SK-N-DZ (cell line): ENCODE measurements around a stretch of chr20.

GRCh38 chr20:62390870-62391579, 4.1 kb downstream of the RPS21 start:
RAMPAGE:
- cytosol, long total RNA, result no peak
- nucleus, long total RNA, result no peak

RAMPAGE:
- cytosol, long total RNA, result no peak
- nucleus, long total RNA, result no peak
Observed at GRCh38 chr20:62426717-62427261, 550 bp downstream of the RBBP8NL start.

RAMPAGE:
- cytosol, long total RNA, result no peak
- nucleus, long total RNA, result no peak
Observed at GRCh38 chr20:62433737-62434133, 6.4 kb upstream of the RBBP8NL start.

DNA sequence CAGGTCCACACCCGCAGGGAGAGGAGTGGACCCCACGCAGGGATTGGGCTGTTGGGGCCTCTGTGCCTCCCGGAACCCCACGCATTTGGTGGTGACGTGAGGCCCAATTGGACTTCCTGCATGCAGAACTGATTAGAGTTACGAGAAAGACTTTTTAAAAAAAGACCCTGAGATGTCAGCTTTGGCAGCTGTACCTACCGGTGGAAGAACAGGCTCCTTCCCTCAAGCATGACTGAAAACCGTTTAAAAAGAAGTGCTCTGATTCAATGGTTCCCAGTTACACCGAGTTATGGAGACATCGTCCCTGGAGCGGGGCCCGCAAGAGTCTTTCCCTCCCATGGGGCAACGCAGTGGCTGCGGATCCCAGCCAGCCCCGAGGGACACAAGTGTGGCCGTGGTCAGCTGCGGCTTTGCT, 25.2 kb upstream of the SLCO4A1 start:
RAMPAGE:
- cytosol, long total RNA, result no peak
- nucleus, long total RNA, result no peak

RAMPAGE:
- cytosol, long total RNA, result no peak
- nucleus, long total RNA, result no peak
Observed at GRCh38 chr20:62627982-62628682, 14.2 kb upstream of the SLCO4A1 start.

GRCh38 chr20:62638477-62639326, 3.6 kb upstream of the SLCO4A1 start:
RAMPAGE:
- cytosol, long total RNA, result no peak
- nucleus, long total RNA, result no peak

DNA sequence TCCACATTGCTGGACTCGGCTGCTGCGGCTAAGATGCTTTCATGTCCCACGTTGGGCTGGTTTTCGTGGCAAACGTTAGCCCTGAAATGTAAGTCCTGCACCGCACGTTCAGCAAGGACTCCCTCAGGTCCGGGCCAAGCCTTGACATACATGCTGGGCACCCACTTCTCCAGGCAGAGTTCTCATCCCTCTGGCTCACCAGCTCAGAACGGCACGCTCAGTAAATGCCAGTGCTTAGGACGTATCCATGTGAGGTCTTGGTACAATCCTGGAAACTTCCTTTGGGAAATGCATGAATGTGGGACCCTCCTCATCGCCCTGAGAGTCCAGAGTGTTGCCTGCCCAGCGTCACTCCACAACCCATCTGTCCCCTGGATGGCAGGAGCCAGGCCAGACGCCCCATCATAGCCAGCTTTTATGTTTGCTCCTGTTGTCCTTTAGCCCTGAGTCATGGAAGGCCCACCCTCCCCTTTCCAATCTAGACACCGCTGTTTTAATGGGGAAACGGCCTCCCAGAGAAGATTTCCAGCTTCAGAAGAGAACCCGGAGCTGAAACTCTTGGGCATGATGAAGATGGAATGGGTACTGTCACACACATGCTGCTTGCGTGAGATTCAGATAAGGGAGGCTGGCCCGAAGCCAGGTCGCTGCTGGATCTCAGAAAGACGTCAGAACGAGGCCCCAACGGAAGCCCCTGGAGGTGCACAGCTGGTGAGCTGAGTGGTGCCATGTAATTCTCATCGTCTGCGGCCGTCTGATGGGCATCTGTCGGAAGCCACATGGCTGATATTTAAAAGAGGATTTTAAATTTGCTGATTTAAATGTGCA, 8.7 kb downstream of the SLCO4A1 start:
RAMPAGE:
- cytosol, long total RNA, result no peak
- nucleus, long total RNA, result no peak

RAMPAGE:
- cytosol, long total RNA, result no peak
- nucleus, long total RNA, result no peak
Observed at GRCh38 chr20:62655346-62655586, 13.0 kb downstream of the SLCO4A1 start.

DNA sequence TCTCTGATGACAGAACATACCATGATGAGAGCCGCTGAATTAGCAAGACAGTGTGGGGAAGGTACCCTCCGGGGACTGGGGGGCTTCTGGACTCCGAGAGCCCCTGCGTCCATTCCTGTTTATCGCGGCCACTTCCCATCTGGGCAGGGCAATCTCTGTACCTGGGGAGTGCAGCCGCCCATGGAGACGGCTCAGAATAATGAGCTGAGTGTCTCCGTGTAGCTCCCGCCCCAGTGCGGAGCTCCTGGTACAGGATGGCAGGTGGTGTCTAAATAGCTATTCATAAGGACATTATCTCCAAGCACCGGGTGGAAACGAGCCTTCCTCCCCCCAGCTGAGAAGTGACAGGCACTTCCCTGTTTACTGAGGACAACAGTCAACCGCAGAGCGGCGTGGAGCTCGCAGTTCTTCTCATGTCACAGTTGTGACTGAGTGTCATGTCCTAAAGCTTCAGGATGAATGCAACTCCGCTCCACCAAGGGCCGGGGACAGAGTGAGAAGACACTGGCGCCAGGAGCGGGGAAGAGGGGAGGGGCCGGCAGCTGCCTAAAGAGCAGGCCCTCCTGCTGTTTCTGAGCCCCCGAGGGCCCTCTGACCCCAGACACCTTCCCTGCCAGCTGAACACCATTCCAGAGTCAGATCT, 22.6 kb upstream of the NTSR1 start:
RAMPAGE:
- cytosol, long total RNA, result no peak
- nucleus, long total RNA, result no peak

RAMPAGE:
- cytosol, long total RNA, result no peak
- nucleus, long total RNA, result no peak
Observed at GRCh38 chr20:62727909-62728714, 19.5 kb downstream of the NTSR1 start.

DNA sequence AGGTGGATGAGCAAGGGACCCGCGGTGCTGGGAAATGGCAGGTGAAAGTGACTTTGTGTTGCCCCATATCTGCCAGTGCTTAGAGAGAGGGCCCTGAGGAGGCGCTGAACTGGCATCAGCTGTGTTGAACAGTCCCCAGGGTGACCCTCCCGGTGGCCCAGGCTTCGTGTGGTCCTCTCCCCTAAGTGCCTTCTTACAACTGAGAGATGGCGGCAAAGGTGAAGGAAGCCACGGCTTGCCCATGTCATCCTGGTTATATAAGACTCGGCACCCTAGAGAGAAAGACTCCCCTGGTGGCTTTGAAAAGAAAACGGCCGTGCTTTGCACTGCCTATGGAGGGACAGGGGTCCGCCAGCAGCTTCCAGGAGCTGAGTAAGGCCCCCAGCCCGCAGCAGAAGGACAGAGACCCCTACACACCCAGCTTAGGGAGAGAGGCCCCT, 738 bp upstream of the OGFR start:
RAMPAGE:
- cytosol, long total RNA, result no peak
- nucleus, long total RNA, result no peak

DNA sequence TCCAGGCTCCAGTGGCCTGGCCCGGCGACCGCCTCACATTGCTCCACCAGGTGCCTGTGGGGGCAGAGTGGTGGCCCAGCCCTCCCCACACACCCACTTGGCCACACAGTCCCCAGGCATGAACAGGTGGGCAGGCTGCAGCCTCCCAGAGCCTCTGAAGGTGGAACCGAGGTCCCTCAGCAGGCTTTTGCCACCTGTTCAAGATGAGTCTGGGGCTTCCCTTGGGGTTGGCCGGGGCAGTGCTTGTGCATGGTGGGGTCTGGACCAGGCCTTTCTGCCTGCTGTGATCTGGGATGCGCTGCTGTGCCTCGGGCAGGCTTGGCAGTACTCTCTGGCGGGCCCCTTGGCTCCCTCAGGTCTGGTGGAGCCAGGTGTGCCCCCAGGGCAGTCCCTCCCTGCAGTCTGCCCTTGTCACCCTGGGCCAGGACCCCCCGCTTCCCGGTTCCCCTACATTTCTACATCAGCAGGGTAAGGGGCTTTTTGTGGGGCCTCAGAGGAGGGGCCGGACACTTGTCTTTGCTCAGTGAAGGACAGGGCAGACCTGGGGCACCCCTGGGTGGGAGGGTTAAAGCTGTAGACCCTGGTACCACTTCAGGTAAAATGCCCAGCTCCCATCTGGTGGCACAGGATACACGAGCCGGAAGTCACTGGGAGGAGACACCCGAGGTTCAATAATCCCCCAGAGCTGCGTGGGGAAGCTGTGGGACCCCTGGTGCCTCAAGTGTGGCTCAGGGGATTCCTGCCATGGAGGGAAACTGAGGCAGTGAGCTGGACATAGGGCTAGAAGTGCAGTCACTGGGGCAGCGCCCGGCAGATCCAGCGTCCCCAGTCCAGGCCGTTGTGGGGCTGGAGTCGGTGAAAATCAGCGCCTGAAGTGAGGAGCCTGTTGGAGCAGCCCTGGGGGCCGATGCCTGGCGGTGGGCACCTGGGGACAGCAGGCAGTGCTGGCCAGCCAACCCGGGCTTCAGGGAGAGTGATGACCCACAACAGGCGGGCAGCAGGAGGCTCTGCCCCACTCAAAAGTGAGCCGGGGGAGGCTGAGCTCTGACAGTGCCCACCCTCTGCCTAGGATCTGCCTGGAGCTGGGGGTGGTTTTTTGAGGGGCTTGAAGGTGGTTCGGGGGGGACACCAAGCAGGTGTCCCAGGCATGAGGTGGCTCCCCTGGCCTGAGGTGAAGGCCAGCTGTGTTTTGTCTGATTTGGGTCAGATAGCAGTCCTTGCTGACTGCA, 2.4 kb upstream of the COL9A3 start:
RAMPAGE:
- cytosol, long total RNA, result no peak
- nucleus, long total RNA, result no peak

RAMPAGE:
- cytosol, long total RNA, result no peak
- nucleus, long total RNA, result no peak
Observed at GRCh38 chr20:62815294-62815823, 1.5 kb upstream of the COL9A3 start.

RAMPAGE:
- cytosol, long total RNA, result no peak
- nucleus, long total RNA, result no peak
Observed at GRCh38 chr20:62895707-62896865, 30.2 kb downstream of the DIDO1 start.

RAMPAGE:
- cytosol, long total RNA, result no peak
- nucleus, long total RNA, result no peak
Observed at GRCh38 chr20:62914836-62915501, 11.3 kb downstream of the DIDO1 start.

DNA sequence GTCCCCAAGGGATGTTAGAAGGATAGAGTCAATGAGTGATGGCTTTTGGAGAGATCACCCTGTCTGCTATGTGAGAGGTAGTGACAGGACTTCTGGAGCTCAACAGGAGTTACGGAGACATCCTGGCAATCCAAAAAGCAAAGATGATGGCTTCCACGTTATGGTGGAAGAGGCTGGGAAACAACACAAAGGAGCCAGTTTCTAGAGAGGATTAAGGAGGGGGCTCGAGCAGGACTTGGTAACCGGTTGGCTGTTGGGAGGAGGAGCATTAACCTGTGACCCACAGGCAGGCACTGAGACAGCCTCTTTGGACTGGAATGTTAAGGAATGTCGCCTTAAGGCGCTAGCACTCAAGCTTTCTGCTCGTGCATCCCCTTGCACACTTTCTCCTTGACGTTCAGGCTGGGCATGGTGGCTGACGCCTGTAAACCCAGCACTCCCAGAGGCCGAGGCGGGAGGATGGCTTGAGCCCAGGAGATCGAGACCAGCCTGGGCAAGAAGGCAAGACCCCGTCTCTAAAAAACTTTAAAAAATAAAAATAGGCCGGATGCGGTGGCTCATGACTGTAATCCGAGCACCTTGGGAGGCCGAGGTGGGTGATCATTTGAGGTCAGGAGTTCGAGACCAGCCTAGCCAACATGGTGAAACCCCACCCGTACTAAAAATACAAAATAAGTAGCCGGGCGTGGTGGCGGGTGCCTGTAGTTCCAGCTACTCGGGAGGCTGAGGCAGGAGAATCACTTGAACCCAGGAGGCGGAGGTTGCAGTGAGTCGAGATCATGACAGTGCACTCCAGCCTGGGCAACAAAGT, 2.0 kb upstream of the GID8 start:
RAMPAGE:
- cytosol, long total RNA, result no peak
- nucleus, long total RNA, result no peak

DNA sequence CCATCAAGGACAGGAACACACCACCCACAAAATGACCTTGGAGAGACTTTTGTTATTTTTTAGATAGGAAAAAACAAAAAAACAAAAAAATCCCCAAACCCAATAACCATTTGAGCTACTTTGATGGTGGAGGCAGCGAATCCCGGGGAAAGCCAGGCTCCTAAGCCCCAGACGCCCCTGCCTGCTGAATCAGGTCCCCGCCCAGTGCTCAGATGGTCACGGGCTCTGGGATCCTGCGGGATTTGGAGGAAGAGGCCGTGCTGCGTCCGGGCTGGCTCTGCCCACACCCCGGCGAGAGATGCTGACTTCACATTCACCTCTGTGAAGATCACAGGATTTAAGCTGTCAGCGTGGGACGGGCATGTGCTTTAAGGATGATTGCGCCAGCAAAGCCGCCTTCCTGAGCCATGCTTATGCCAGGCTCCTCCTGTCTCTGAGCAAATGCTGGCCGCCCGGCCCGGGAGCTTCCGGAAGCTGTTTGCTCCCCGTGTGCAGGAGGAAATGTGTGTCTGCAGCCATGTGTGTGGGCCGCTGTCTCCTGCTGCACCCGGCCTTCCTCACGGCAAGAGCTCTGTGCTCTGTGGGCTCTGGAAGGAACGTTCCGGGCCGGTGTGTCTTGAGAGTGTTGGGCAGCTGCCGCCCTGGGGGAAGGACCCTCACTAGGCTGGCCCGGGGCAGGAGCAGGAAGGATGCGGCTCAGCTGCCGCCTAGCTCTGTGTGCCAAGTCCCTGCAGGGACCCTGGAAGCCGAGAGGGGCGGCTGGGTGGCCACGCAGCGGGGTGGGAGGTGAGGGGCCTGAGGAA, 18.8 kb upstream of the BHLHE23 start:
RAMPAGE:
- cytosol, long total RNA, result no peak
- nucleus, long total RNA, result no peak

DNA sequence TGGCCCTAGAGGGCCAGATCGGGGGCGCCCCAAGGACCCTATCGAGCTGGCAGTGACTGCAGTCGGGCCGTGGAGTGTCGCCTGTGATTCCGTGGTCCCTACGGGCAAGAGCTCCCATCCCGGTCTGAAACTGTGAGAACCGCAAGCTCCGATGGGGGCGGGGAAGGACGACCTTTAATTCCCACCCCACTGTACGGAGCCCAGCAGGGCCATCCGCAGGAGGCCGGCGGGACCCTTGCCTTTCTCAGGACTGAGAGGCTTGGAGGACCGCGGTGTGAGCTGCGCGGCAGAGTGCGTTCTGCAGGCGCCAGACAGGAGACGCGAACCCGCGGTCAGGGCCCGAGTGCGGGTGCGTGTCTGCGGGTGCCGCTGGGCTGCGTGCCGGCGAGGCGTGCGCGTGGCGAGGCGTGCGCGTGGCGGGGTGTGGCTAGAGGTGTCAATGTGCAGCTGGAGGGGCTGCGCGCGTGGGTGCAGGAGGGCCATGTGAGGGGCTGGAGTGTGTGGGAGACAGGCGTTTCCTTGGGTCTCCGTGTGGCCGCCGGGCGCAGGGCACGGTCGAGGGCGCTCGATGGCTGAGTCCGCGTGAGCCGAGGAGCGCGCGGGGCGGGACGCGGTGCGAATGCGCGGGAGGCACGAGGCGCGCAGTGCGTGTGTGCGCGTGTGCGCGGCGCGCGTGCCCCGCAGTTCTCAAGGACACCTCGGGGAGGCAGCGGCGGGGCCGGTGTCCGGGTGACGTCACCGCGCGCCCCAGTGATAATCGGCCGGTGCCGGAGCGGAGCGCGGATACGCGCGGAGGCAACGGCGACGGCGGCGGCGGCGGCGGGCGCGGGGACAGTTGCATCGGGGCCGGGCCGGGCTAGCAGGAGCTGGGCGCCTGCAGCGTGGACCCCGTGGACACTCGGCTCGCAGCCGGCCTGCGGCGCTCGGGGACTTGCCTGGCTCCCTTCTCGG, 38.9 kb downstream of the YTHDF1 start:
RAMPAGE:
- cytosol, long total RNA, result no peak
- nucleus, long total RNA, result no peak

RAMPAGE:
- cytosol, long total RNA, result no peak
- nucleus, long total RNA, result no peak
Observed at GRCh38 chr20:63188610-63188903, 27.4 kb downstream of the YTHDF1 start.

DNA sequence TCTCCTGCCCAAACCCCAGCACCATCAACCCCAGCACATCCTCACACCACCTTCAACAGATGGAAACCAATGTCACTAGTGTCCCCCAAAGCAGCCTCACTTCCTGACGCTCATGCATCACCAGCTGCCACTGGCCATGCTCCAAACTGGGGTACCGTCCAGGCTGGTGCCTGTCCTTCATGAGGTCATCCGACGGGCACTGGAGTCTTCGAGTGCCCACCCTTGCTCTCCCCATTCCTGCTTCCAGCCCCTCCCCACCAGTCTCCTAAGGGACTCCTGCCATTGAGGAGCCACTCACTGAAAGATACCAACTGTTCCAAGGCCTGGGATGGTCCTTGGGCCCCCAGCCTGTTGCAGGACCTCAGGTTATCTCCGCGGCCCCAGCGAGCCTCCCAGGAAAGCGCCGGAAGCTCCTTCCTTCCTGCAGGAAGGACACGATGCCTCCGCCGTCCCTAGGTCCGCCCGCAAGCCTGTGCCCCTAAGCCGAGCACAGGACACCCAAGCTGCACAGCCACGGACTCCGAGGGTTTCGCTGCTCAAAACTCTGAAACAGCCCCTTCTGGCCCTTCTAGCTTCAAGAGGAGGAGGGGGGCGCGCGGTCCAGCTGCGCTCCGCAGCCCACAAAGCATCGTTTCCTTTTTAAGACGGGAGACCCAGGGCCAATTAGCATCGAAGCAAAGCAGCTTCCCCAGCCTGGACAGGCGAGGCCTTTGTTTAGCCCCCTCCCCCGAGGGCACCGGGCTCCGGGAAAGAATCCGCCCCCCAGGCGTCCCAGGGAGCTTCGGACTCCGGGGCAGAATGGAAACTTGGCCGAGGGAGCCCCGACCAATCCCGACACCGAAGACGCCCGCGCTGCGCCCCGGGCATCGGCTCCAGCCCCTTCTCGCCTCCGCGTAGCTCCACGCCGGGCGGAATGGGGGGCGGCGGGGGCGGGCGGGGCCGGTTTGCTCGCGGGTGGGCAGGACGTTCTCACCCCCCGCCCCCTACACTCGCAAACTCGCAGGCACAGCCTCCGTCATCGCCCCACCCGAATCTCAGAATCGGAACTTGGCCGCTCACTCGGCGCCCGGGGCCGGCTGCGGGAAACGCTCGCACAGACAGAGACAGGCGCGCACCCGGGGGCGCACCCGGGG, 977 bp downstream of the NKAIN4 start:
RAMPAGE:
- cytosol, long total RNA, result no peak
- nucleus, long total RNA, result no peak